ENCODE measurements around the gene GJA10.

GRCh38 chr6:89483042-89483742 is 50.2 kb downstream of the ANKRD6 start:
- RRBS: no CpG with 5 or more reads among the region's 7 CpGs

DNA sequence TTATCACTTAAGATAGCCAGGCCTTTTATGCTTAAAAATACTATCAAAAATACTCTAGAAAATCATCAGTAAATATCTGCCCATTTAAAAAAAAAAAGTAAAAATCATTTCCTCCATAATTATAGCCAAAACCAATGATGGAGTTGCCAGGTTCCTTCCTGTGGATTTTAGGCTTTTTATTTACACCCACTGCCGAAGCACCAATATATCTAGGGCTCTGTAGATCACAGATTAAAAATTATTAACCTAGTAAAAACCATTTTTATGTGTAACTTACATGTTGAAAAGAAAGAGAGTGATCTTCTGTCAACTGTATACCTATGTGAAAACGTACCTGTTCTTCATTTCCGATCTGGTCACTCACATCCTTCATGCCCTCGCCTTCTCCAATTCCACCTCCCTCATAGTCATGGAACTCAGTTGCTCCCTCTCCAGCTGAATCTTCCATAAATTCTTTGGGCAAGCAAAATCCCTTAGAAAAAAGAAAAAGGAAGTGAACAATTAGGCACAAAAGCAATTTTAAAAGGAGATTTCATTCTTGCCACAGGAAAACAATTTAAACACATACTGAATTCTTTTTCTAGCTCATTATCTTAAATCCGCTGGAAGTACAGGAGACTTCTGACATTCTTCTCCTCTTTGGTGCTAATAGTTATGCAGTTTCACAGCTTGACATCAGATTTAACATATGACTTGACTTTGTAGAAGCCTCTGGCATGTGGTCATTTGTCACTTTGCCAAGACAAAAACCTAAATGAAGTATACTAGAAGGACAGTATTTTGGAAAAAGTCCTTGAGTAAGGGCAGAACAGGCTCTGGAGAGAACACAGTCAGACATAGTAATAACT is 29.4 kb upstream of the LYRM2 start:
- RRBS: no CpG with 5 or more reads among the region's 5 CpGs

DNA sequence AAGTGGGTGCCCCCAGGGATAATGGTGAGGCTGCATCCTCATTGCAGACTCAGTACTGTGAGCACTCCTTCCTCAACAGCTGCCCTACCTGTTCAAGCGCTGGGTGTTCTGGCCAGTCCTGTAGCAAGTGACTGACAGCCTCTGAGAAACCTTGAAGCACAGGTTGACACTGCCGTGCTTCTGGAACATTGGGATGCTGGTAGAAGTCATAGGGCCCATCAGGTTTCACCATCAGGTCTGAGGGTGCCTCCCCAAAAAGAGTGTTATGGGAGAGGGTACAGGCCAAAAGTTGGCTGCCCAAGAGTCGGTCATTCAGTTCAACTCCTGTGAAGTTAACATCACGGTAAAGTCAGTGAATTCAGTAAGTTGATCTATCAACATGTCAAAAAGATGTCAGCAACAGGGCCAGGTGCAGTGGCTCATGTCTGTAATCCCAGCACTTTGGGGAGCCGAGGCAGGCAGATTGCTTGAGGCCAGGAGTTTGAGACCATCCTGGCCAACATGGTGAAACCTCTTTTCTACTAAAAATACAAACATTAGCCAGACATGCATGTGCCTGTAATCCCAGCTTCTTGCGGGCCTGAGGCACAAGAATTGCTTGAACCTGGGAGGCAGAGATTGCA is 50.0 kb upstream of the LYRM2 start:
- RRBS: no CpG with 5 or more reads among the region's 6 CpGs

DNA sequence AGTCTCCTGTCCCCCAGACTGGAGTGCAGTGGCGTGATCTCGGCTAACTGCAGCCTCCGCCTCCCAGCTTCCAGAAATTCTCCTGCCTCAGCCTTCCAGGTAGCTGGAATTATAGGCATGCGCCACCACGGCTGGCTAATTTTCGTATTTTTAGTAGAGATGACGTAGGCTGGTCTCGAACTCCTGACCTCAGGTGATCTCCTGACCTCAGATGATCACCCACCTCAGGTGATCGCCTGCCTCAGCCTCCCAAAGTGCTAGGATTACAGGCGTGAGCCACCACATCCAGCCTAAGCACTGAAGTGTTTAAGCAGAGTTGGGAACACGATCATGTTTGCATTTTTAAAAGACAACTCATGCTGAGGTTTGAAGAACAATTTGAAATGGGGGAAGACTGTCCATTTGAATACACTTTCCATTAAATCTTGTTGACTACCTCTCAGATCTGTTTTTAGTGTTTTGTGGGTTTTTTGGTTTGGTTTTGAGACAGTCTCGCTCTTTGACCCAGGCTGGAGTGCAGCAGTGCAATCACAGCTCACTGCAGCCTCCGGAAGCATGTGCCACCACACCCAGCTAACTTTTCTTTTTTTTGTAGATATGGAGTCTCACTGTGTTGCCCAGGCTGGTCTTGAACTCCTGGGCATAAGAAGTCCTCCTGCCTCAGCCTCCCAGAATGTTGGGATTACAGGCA is 15.4 kb upstream of the MDN1 start:
- RRBS: no CpG with 5 or more reads among the region's 13 CpGs

DNA sequence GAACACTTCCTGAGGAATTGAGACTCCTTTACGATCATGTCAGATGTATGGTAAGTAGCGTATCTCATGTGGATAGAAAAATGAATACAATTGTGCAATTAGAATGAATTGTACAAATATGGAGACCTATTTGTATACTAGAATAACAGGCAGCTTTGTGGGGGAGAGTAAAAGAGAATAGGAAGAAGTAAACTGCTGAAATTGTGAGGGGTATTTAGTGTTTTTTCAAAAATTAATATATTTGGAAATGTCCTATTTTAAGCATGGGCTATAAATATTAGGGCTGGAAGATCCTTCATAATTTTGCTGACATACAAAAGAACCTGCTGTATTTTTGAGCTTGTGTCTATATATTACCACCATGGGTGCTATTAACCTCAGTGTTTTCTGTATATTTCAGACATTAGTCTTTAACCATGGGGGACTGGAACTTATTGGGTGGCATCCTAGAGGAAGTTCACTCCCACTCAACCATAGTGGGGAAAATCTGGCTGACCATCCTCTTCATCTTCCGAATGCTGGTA is at the start of gene GJA10:
Gene GJA10, plus strand, starts transcription at position 417 of the 524 bp plus-strand sequence.
- RRBS: no CpG with 5 or more reads among the region's 3 CpGs

DNA sequence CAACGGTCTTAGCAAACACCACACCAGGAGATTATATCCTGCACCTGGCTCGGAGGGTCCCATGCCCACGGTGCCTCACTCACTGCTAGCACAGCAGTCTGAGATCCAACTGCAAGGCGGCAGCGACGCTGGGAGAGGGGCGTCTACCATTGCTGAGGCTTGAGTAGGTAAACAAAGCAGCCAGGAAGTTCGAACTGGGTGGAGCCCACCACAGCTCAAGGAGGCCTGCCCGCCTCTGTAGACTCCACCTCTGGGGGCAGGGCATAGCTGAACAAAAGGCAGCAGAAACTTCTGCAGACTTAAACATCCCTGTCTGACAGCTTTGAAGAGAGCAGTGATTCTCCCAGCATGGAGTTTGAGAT is 24.5 kb downstream of the MAP3K7 start:
- RRBS: no CpG with 5 or more reads among the region's 9 CpGs

GRCh38 chr6:92723514-92724129 is 695.7 kb downstream of the EPHA7 start:
- RRBS: 97% methylated on average over 11 of the region's 40 CpGs

DNA sequence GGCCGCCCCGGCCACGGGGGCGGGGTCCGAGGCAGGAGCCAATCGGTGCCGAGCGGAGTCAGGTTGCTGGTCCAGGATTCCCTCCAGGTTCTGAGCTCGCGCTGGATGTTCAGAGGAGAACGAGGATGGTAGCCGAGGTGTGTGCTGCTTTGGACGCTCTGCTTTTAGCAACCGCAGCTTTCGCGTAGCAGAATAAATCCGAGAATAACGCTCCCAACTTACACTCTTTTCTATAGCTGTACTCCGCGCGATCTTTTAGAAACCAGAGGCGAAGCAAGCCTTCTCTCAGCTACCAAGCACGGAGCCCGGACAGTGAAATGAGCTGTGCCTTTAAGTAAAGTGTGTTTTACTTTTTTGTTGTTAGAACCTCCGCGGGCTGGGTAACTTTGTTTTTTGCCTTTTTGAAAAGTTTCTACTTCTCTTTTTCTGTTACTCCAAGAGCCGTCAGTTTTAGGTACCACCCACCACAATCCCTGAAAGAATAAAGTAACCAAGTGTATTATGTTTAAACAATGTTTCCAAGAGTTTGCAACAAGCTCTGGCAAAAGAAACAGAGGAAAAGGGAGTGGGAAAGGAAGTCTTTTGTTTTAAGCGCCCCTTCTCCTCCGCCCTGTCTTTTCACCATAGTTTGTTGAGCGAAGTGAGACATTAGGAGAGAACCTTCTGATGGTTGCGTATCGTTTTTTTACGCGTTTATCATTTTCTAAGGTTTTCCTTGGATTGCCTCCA is 515 bp upstream of the EPHA7 start:
- RRBS: no CpG with 5 or more reads among the region's 34 CpGs

DNA sequence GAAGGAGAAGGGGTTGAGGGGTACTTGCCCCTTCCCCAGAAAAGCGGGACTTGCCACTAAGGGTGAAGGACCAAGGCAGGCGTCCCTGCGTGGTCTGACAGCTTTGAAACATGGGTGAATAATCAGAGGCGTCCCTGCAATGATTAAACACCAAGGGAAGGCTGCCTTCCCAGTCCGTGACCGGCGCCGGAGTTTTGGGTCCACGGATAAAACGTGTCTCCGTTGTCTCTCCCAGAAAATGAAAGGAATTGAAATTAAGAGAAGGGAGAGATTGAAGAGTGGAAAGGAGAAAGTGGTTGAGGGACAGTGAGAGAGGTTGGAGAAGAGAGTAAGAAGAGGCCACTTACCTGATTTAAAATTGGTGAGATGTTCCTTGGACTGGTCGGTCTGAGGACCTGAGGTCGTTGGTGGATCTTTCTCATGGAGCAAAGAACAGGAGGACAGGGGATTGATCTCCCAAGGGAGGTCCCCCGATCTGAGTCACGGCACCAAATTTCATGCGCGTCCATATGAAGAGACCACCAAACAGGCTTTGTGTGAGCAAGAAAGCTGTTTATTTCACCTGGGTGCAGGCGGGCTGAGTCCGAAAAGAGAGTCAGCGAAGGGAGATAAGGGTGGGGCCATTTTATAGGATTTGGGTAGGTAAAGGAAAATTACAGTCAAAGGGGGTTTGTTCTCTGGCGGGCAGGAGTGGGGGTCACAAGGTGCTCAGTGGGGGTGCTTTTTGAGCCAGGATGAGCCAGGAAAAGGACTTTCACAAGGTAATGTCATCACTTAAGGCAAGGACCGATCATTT is 415.6 kb upstream of the EPHA7 start:
- RRBS: no CpG with 5 or more reads among the region's 22 CpGs

- RRBS: no CpG with 5 or more reads among the region's 1 CpG
Observed at GRCh38 chr6:93994981-93995361, 575.6 kb upstream of the EPHA7 start.

DNA sequence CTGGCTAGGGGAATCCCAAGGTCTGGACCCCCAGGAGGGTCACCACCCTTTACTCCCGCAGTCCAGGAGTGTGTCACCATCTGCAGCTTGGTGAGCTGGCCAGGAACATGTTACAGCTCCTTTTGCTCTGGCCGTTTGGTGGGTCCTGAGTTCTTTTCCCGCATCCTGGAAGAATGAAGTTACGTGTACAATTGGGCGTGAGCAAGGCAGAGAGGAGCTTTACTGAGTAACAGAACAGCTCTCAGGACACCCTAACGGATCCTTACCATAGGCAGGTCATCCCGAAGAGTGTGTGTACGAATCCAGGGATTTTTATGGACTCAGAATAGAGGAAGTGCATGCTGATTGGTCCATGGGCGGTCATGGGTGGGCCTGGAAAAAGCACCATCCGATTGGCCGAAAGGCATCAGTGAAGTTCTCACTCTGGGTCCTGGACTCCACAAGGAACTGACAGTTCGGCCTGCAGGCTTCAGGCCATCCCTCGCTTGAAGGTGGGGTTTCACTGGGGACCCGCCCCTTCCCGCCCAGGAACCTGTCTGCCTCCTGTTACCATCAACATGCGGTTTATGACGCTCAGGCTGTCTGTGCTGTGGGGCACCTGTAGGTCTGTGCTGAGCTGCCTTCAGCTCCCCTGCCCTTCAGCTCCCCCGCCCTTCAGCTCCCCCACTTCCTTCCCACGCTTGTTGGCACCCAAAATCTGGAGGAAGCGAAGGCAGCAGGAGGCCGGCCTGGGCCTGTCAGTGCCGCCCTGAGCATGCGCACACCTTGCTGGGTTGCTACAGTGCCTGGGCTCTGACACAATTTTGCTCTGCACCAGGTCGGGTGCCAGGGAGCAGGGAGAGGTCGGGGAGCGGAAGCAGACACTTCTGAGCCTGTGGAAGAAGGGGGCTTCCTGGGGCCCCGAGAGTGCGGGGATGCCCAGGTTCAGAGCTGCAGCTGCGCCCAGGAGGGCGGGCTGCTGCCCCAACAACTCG is 58.0 kb upstream of the MANEA start:
- RRBS: no CpG with 5 or more reads among the region's 31 CpGs

GRCh38 chr6:95551766-95552270 is 25.5 kb upstream of the MANEA start:
- RRBS: no CpG with 5 or more reads among the region's 4 CpGs

DNA sequence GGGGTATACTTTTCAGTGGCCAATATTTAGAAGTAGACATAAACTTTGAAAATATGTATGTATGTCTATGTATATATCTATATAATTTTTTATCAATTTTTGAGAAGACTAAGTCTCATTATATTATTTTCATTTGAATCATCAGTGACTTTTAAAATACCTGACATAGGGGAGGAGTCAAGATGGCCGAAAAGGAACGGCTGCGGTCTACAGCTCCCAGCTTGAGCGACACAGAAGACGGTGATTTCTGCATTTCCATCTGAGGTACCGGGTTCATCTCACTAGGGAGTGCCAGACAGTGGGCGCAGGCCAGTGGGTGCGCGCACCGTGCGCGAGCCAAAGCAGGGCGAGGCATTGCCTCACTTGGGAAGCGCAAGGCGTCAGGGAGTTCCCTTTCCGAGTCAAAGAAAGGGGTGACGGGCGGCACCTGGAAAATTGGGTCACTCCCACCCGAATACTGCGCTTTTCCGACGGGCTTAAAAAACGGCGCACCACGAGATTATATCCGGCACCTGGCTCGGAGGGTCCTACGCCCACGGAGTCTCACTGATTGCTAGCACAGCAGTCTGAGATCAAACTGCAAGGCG is 181.0 kb downstream of the MANEA start:
- RRBS: no CpG with 5 or more reads among the region's 30 CpGs

- RRBS: no CpG with 5 or more reads among the region's 31 CpGs
Observed at GRCh38 chr6:96016054-96016537, 322 bp downstream of the FUT9 start.

DNA sequence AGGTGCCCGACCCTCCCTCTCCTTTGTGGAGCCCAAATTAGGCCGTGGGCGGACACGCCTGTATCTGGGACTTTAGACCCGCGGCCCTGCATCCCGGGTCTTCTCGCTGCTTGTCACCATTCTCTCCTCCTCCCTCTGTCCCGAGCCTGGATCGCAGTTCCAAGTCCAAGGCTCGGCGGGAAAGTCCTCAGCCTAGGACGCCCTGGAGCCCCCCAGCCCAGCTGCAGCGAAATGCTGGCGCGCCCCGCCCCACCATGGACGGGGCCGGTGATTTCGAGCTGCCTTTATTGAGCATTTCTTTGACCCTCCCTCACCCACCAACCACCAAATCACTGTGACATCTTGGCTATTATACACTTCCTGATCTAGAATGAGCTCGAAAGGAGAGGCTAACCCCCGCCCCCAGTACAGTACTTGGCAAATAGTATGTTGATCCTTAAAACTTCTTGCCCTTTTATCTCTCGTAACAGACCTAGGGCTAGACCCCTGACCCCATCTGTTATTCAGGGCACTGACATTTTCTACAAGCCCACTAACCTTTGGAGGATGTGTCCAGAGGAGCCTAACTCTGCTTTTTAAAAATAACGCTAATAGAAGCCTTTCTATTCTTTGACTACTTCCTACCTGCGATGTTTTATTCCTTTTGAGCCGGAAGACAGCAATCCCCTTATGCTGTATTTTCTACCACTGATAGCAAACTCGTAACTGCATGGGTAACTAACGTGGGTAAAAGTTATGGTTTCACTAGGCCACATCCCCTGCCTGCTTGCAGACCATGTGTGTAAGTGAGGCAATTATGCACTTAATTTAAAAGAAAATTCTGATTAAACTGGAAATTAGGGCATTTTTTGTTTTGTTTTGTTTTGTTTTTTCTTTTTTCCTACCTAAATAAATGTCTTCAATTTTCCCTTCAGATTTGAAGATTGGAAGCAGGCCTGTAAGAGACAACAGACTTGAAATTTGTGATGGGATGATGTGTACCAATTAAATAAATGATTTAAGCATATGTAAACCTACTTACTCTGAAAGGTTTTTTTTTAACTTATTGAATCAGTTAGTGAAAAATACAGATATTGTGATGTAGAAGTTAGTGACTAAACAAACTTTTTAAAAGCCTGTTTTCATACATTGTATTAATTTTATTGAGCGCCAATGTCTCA is 723 bp downstream of the UFL1 start:
- RRBS: no CpG with 5 or more reads among the region's 29 CpGs

GRCh38 chr6:96536109-96536551 is 14.5 kb downstream of the UFL1 start:
- RRBS: no CpG with 5 or more reads among the region's 3 CpGs

GRCh38 chr6:97049647-97050128 is 125.2 kb downstream of the KLHL32 start:
- RRBS: no CpG with 5 or more reads among the region's 2 CpGs

GRCh38 chr6:98922943-98923847 is 24.6 kb downstream of the FBXL4 start:
- RRBS: no CpG with 5 or more reads among the region's 1 CpG

GRCh38 chr6:99588457-99589304 is 18.0 kb upstream of the PRDM13 start:
- RRBS: 94% methylated on average over 19 of the region's 58 CpGs

DNA sequence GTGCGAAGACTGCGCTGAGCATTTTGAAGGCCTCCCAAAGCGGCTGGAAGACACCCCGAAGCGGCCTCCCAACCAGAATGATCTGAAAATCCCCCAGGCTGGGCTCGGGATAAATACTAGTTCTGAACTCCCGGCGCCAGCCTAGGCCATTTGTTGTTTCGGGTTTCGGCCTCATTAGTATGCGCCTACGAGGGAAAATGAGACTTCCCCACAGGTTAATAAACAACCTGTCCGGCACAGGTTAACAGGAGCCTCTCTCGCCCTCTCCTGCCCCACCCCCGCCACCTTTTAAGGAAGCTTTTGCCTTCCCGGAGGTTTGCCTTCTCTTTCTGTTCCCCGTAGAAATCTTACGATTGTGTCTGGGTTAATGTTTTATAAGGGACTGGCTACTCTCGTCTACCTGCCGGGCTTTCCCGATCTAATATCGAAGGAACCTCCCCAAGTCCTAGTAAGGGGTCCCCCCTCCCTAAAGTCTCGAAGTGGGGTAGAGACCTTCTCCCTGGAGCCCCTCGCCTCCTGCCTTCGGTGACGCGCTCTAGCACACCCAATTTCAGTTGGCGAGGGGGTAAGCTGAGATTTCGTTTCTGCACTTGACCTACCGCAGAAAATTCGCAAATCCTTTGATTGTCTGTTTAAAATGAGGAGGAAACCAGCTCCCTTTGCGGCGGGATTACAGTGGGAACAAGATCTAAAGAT is 8.8 kb downstream of the SIM1 start:
- RRBS: 95% methylated on average over 7 of the region's 33 CpGs